Camera-type eye (tissue), 1 donor: Measurements from ENCODE around the gene GKN2.

DNA sequence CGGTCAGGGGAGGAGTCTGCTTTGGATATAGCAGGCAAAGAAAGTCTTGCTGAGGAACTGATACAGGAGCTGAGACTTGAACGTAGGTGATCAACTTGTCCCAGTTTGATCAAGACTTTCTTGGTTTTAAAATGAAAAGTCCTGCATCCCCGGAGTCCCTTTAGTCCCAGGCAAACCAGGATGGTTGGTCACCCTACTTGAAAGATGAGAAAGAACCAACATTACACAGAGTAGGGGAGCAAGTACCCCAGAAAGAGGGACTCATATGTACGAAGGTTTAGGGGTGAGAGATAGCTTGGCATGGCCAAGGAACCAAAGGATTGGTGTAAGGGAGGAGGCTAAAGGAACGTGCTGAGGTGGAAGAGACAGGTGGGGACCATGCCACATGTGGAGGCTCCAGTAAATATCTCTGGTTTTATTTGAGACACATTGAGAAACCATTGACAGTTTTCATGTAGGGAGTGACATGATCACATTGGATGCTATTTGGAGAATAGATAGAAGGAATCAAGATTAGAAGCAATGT, 28.4 kb downstream of the FBXO48 start:
- RAMPAGE, long total RNA = no peak

- RAMPAGE, long total RNA = no peak
Observed at GRCh38 chr2:68802788-68803402, 68.3 kb downstream of the ARHGAP25 start.

GRCh38 chr2:68813163-68814082, 57.8 kb downstream of the BMP10 start:
- RAMPAGE, long total RNA = no peak

GRCh38 chr2:68831601-68832089, 39.6 kb downstream of the BMP10 start:
- RAMPAGE, long total RNA = no peak

DNA sequence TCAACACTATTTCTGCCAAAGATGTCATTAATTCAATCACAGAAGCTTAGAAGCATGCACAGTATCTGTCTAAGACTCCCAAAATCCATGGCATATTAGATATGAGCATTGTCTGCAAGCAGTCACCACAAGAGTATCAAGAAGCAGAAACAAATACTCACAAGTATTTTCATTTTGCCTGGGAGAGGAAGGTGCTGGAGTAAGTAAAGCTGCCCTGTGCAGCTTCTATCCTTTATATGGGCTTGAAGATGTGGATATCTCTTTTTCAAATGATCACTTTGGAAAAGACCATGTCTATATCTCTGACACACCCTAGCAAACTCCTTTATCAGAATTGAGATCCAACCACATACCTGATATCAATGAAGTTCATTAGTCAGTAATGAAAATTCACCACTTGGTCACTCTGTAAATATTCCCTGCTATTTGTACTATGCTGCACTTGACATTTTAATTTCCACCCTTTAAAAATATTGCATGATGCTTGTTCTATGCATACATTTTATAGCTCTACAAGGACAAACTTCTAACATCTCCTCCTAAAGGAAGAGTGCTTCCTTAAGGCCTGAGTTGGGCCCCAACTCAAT, at the start of gene GKN2:
GKN2 (minus strand) TSS at position 205 of the 587 bp plus-strand sequence.
- RAMPAGE, long total RNA = no peak

GRCh38 chr2:69164256-69164848, 151.4 kb downstream of the ANTXR1 start:
- RAMPAGE, long total RNA = no peak

DNA sequence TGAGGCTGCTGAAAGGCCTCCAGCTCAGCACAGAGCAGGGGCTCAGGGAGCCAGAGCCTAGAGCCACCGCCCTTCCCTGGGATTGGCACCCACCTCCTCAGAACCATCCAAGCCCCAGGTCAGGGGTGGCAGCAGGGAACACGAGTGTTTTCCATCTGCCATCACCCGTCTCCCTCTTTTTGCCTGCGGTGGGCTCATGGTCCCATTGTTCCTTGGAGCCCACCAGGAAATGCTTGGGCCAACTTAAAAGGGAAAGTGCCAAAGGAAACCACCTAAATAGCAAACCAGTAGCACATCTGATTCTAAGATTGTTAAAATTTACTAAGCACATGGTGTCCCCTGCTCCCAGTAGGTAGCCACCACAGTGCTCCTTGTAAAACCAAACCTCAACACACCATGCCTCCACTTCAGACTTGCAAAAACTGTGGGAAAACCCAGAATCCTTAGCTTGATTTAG, 184.0 kb downstream of the ANTXR1 start:
- RAMPAGE, long total RNA = no peak

- RAMPAGE, long total RNA = no peak
Observed at GRCh38 chr2:69253333-69253532, 133.8 kb downstream of the GFPT1 start.

- RAMPAGE, long total RNA = no peak
Observed at GRCh38 chr2:69306769-69307366, 80.2 kb downstream of the GFPT1 start.

DNA sequence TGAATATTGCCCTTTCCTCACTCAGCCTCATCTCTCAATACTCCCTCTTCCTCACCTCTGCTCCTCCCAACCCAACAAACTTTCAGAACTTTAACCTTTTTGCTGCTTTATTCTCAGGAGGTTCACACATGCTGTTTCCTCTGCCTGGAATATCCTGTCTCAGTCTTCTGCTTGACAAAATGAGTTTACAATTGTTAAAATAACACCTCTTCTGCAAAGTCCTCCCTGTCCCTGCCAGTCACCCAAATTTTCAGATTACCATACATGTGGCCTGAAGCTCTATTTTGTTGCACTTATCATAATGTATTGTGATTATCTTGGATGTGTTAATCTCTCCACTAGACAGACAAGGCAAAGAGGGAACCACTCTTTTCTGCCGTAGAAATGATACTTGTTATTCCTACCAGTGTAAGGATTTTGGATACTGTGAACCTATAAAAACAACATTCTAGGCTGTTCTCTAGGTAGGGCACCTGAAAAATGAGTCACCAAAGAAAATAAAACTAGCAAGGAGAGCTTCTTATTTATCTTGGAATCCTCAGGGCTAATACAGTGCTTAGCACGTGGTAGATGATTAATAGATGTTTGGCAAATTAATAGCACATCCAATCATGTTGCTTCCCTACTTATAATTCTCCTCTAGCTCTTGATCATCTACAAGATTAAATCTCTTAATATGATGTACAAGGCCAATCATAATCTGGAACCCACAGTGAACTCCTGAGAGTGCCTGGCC, 73.2 kb downstream of the AAK1 start:
- RAMPAGE, long total RNA = no peak

- RAMPAGE, long total RNA = no peak
Observed at GRCh38 chr2:69618372-69619316, 24.9 kb downstream of the AAK1 start.

GRCh38 chr2:69621797-69622248, 21.7 kb downstream of the AAK1 start:
- RAMPAGE, long total RNA = no peak

- RAMPAGE, long total RNA = no peak
Observed at GRCh38 chr2:69652437-69652708, 8.8 kb upstream of the AAK1 start.

DNA sequence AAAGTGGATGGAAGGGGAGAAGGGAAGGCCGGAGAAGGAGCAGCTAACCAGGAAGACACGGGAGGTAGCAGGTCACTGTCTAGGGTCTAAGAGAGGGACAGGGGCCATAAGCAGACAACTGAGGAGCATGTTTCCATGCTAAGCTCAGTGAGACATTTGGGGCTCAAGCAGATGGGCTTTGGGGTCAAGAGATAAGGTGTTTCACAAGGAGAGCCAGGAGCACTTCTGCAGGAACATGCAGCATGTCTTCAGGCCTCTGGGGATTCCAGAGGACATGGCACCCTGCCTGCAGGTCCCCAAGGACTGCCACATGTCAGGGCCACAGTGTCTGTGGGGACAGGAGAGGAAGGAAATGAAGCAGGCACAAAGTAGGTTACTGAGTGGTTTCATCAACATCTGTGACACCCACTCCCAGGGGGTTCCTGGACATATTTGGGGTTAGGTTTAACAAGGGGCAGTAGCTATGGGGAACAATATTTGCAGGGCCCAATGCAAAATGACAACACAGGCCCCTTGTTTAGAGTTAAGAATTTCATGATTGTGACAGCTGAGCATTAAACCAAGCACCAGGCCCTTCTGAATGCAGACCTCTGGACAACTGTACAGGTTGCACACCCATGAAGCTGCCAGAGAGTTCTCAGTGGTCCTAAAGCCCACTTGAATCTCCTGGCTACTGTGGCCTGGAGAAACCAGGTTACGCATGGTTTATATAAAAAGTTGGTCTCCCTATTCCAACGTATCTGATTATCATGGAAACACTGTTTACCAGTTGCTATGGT, 48.4 kb upstream of the ANXA4 start:
- RAMPAGE, long total RNA = no peak

GRCh38 chr2:69734069-69734677, 7.8 kb upstream of the ANXA4 start:
- RAMPAGE, long total RNA = no peak

GRCh38 chr2:69768153-69768689, 26.3 kb downstream of the ANXA4 start:
- RAMPAGE, long total RNA = no peak

- RAMPAGE, long total RNA = no peak
Observed at GRCh38 chr2:69798709-69799689, 30.5 kb upstream of the GMCL1 start.

DNA sequence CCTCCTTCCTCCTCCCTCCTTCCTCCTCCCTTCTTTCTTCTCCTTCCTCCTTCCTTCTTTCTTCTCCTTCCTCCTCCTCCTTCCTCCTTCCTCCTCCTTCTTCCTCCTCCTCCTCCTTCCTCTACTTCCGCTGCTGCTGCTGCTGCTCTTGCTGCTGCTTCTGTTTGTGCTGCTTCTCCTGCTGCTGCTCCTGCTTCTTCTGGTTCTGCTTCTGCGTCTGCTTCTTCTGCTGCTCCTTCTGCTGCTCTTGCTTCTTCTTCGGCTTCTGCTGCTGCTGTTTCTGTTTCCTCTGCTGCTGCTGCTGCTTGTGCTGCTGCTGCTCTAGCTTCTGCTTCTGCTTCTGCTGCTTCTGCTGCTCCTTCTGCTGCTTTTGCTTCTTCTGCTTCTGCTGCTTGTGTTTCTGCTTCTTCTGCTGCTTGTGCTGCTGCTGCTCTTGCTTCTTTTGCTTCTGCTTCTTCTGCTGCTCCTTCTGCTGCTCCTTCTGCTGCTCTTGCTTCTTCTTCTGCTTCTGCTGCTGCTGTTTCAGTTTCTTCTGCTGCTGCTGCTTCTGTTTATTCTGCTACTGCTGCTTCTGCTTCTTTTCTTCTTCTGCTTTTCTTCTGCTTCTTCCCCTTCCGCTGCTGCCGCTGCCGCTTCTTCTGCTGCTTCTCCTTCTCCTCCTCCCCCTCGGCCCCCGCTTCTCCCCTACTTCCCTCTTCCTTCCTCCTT, 8.6 kb downstream of the SNRNP27 start:
- RAMPAGE, long total RNA = no peak

DNA sequence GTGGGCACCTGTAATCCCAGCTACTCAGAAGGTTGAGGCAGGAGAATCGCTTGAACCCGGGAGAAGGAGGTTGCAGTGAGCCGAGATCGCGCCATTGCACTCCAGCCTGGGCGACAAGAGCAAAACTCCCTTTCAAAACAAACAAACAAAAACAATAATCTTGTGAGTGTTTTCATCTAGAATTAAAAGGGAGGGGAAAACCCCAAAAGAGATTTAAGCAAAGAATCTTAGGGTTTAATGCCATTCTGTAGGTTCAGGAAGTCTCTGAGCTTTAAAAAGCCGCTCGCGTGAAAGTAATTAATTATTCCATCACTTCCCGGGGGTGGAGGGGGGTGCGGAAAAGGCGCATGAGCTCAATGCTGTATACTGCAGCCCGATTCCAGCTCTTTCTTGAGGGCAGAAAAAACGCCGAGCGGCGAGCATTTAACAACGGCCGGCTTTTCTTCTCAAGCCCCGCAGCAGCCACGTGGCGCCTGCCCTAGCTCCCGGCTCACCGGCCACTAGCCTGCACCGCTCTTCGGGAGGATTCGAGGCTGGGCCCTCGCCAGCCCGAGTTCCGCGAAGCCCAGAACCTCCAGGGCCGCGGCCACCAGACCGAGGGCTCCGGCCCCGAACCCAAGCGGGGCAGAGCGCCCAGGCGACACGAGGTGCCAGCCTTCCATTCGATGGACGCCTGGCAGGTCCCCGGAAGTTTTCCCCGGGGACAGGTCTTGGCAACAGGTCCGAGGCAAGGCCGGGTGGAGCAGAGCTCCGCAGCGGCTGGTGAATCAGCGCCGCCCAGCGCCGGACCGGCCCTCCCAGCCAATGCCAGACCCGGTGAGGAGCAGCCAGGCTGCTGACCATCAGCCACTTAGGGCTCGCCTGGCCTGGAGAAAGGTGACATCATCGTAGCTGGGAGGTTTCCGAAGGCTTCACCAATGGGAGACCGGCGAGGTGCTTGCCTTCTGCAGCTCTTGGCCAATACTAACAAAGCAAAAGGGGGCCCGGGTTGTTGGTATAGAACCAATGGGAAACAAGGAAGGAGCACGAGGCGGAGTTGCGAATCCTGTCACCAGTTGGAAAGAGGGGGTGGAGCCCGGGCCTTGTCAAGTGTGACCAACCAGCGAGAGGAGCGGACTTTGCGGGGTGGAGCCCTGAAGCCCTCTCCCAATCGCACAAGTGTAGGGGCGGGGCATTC, 699 bp upstream of the MXD1 start:
- RAMPAGE, long total RNA = no peak

GRCh38 chr2:69933631-69934829, 19.1 kb downstream of the MXD1 start:
- RAMPAGE, long total RNA = no peak